Peripheral blood mononuclear cell (primary cell): Measurements from ENCODE around the genes NDUFB10, BRICD5, RNPS1 and TEDC2.

- PRO-cap, 8 experiments, result peak in 8 of 8 experiments; most common plus-strand start chr16:1959576 (in 7); most common minus-strand start chr16:1959409 (in 4)
Observed at GRCh38 chr16:1959067-1960129, at the start of gene NDUFB10. TSS of gene NDUFB10 (plus strand) at chr16:1959538.

DNA sequence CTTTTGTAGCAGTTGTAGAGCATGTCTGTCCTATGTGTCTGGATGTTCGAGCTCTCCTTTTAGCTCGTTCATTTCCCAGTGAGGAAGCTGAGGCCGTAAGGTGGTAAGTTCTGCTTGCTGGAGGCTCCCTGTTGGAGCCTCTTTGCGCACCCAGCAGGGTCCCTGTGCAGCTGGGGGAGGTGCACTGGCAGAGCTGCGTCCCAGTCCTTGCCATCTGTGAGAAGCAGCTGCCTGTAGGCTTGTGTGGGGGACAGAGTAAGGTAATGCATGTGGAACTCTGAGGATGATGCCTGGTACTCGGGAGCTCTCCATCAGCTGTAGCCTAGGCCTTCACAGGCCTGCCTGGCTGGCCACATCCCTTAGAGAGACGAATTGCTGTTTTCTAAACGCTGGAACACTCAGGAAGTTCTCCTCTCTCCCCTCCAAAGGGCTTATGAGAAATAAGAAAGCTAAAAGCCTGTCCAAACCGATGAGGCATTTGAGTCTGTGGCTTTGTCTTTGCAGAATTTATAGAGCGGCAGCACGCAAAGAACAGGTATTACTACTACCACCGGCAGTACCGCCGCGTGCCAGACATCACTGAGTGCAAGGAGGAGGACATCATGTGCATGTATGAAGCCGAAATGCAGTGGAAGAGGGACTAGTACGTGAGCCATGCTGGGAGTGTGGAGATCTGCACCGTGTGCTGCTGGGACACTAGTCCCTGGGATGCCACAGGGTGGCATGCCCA, 1.5 kb downstream of the NDUFB10 start:
- PRO-cap, 8 experiments, result peak in 4 of 8 experiments; most common plus-strand start position 33 of the sequence (in 1); most common minus-strand start position 320 of the sequence (in 2)

DNA sequence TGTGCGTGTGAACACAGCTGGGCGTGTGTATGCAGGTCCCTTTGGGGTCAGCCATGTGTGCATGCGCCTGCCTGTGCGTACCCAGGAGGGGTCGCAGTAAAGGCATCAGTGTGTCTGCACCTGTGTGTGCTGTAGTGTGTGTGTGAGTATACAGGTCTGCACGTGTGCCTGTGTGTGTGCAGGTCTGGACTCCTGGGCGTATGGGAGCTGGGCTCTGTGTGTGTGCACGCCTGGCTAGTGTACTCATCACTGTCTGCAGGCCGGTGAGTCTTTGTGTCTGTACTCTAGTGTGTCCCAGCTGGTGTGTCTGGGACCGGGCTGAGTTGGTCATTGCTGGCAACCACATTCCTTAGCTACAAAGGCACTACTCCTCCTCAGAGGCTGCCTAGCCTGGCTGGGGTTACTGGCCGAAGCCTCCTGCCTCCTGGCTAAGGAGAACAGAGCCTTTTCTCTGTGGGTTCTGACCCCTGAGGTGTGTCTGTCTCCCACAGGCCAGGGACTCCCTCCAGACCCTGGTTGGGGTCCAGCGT, 933 bp downstream of the NHERF2 start:
- PRO-cap, 8 experiments, result no peak in any of the 8 experiments

DNA sequence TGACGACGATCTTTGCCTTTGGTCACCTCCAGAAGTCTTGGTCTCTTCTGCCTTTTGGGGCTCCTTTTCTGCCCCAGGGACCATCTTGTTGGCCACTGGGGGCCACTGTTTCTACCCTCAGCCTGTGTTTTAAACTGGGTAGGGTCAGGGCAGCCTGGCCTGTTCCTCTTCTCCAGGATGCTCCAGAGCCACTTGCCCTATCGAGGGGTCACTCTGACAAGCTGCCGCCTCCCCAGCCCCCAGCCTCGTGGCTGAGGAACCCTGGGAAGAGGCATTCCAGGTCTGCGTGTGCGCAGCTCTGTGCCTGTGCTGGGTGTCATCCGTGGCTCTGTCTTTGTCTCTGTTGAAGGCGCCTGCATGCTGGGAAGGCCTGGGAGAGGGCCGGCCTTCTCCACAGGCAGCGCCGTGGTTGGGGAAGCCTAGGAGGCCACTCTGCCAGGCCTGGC, 3.2 kb downstream of the NHERF2 start:
- PRO-cap, 8 experiments, result no peak in any of the 8 experiments

DNA sequence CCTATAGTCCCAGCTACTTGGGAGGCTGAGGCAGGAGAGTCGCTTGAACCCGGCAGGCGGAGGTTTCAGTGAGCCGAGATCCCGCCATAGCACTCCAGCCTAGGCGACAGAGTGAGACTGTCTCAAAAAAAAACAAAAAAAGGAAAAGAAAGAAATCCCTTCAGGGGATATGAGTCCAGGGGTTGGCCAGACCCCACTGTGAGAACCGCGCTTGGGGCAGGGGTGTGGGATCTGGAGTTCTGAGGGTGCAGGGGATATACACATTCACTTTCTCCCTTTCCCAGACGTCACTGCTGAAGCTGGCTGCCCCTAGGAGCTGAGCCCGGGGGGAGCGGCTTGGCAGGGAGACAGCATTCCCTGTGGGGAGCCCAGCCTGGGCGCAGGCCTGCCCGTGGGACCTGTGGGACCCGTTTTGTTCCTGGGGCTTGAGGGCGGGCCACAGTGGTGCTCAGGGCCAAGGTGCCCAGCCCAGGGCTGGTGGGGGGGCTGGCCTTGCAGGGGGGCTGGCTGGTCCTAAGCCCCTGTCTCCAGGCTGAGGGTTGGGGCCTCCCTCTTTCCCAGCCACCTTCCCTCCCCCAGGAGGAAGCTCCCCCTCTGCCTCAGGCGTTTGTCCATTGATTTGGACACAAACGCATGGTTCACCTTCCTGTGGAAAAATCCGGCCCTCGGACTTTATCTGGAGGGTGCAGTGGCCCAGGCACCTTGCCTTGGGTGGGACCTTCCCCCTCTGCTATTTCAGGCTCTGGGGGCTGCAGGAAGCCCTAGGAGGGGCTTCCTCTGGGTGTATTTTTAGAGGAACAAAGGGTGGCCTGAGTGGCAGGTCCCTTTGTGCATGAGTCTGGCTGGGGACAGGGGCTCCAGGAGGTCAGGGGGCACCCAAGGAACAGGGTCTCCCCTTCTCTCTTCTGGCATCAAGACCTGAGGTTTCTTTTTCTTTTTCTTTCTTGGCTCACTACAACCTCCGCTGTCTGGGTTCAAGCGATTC, 4.4 kb downstream of the NHERF2 start:
- PRO-cap, 8 experiments, result no peak in any of the 8 experiments

DNA sequence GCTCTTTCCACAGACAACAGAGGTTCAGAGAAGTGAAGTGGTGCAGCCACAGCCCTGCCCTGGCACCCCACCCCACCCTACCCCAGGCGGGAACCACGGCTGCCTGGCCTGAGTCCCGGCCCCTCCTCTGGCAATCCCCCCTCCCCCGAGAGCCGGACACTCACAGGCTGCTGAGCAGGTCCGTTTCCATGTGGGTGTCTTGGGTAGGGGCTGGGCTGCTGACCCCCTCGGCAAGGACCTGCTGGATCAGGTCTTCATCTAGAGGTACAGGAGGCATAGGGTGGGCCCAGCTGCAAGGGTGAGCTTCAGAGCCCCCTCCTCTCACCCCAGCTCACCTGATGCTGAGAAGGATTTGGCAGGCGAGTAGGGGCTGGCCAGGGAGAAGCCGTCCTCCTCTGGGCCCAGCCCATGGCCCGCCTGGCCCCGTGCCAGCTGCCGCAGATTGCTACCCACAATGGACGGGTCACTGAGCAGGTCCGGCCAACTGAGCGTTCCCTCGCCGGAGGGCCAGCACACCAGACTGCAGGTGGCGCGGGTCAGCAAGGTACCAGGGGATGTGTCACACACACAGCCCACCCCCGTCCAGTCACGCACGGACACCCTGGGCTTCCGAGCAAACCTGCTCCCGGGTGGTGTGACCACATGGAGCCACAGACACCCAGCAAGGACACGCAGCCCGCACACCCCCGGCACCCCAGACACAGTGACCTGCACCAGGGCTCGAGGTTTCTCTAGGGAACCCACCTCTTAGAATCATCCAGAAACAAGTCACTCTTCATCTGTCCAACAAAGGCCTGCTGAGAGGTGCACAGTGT, 38.5 kb downstream of the PKD1 start:
- PRO-cap, 8 experiments, result no peak in any of the 8 experiments

- PRO-cap, 8 experiments, result no peak in any of the 8 experiments
Observed at GRCh38 chr16:2169695-2170941, 14.5 kb downstream of the TRAF7 start.

GRCh38 chr16:2207305-2207822, 2.1 kb downstream of the MLST8 start:
- PRO-cap, 8 experiments, result no peak in any of the 8 experiments

GRCh38 chr16:2210403-2211287, at the start of gene BRICD5:
TSS of gene BRICD5 (minus strand) at chr16:2210863.
- PRO-cap, 8 experiments, result no peak in any of the 8 experiments

- PRO-cap, 8 experiments, result no peak in any of the 8 experiments
Observed at GRCh38 chr16:2235813-2236317, 379 bp upstream of the DNASE1L2 start.

DNA sequence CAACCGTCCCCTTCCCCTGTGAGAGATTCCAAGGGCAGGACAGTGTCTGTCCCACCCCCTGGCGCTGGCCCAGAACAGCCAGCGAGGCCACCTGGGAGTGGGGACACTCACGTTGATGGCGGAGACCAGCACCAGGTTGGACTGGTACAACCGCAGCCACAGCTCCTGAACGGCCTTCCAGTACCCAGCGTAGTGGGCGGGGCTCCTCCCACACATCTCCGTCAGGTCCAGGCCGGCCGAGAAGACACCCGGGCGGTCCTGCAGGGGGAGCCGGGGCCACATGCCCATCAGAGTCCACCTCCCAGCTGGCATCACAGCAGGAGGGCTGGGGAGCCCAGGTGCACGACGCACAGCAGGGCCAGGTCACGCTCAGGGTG, 7.1 kb downstream of the ECI1 start:
- PRO-cap, 8 experiments, result no peak in any of the 8 experiments

- PRO-cap, 8 experiments, result peak in 8 of 8 experiments; most common plus-strand start chr16:2267916 (in 4); most common minus-strand start chr16:2268114 (in 8)
Observed at GRCh38 chr16:2267463-2268273, at the start of gene RNPS1. TSS of gene RNPS1 (minus strand) at chr16:2268126.

DNA sequence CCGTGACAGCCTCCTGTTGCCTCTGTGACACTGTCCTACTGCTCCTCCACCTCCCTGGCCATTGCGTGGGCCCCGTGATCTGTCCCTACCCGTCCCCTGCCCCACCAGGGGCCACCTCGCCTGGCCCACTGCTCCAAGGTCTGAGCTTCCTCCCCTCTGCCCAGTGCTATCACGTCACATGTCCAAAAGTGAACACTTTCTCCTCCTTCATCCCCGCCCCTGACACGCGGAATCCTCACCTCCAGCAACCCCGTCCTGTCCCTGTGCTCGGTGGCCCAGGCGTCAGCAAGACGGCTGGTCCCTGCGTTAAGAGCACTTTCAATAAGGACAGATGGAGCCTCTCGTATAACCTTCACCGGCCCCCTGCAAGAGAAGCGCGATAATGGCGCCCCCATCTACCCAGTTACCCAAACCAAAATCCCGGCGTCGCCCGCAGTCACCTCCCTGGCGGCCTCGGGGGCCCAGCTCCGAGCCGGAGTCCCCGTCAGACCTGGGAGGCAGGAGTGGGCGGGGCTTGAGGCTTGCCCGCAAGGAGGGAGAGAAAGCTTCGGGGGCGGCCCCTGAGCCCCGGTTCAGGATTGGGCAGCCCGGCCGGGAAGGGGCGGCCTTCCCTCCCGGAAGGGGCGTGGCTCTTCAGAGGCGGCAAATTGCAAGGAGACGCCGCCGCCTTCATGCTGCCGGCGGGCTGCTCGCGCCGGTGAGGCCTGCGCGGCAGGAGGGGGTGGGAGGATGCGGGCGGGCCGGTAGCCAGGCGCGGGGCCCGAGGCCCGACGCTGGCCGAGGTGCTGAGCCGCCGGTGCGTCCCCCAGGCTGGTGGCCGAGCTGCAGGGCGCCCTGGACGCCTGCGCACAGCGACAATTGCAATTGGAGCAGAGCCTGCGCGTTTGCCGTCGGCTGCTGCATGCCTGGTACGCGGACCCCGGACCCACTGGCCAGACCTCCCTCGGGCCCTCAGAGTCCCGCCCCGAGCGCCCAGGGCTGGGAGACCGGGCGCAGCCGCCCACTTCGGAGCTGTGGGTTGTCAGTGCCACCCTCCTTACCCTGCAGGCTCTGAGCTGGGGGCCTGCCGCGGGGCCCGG, at the start of gene TEDC2:
Gene TEDC2, plus strand, starts transcription at position 636 of the 1,079 bp plus-strand sequence.
- PRO-cap, 8 experiments, result peak in 5 of 8 experiments; most common plus-strand start position 672 of the sequence (in 4); most common minus-strand start position 466 of the sequence (in 3)

DNA sequence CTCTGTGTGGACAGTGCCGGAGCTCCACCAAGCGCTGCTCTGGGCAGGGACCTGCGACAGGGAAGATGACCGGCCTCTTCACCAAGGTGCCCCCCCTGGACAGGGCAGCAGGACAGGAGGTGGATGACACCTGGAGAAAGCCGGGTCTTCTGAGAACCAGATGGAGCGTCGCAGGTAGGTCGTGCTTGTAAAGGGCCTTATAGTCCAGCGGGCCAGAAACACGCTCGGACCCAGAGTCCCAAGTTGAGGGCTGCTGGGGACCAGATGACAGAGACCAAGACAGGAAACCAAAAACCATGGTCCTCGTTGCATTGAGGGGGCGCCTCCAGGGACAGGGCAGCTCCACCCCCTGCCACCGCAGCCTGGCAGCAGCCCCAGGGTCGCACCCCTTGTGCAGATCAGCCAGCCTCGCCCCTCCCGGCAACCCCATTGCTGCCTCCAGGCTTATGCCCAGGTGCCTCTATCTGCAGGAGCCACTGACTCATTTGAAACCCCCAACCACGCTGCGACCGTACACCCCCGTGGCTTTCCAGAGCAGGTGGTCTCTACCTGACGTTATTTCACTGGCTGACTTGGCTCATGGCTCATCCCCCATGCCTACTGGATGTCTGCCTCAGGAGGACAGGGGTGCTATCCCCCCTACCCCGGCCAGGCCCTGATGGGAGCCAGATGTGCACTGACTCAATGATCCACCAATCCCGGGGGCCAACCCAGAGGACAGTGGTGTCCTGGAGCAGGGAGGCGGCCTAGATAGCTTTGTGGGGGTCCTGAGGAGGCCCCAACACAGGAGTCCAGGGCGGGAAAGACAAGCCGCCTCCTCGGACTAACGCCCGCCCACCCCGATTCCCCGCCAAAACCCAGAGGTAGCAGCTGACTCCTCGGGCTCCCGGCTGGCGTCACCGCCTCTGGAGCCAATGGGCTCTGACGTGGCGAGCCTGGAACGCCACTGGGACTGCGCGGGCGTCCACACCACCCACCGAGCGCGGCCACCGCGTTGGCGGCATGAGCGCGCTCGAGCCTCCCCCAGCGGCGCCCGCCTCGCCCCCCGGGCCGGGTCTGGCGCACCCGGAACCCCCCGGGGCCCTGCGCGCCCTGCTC, 3.9 kb upstream of the NTN3 start:
- PRO-cap, 8 experiments, result no peak in any of the 8 experiments

DNA sequence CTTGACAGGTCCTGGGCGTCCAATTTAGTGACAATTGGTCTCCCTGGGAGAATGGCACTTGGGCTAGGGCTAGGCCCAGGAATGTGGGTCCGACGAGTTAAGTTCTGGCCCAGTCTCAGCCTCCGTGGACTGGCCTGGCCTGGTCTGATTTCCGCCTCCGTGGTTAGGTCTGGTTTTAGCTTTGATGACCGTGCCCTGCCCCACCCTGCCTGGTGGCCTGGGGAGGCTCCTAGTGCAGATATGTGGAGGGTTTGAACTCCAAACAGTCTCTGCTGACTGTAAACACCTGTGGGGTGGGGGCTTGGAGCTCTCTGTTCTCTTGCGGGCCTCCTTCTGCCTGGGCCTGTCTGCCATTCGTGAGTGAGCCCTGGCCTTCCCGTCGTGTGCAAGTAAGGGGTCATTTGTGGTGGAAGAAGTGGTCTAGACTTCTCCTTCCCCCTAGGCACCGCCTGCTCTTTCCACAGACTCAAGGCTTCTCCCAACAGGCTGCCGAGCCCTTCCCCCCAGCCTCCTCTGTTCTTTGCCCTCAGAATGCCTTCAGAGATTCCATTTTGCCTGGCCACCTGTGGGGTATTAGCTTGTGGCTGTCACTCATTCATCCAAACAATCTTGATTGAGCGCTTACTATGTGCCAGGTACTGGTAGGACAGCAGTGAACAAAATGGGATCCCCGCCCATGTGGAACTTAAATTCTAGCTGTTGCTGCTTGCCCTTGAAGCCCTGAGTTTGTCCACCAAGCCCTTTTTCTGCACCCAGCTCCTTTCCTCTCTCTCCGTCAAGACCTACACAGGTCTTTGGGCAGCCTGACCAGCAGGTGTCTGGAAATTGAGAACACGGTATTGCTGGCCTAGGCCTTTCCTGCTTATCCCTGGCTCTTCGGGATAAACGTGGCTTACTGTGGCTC, 1.6 kb downstream of the ATP6V0C start:
- PRO-cap, 8 experiments, result peak in 8 of 8 experiments; most common plus-strand start position 397 of the sequence (in 2); most common minus-strand start position 391 of the sequence (in 6)

- PRO-cap, 8 experiments, result no peak in any of the 8 experiments
Observed at GRCh38 chr16:2540285-2541092, 2.7 kb downstream of the PDPK1 start.

- PRO-cap, 8 experiments, result no peak in any of the 8 experiments
Observed at GRCh38 chr16:2663960-2664977, 18.1 kb upstream of the KCTD5 start.

DNA sequence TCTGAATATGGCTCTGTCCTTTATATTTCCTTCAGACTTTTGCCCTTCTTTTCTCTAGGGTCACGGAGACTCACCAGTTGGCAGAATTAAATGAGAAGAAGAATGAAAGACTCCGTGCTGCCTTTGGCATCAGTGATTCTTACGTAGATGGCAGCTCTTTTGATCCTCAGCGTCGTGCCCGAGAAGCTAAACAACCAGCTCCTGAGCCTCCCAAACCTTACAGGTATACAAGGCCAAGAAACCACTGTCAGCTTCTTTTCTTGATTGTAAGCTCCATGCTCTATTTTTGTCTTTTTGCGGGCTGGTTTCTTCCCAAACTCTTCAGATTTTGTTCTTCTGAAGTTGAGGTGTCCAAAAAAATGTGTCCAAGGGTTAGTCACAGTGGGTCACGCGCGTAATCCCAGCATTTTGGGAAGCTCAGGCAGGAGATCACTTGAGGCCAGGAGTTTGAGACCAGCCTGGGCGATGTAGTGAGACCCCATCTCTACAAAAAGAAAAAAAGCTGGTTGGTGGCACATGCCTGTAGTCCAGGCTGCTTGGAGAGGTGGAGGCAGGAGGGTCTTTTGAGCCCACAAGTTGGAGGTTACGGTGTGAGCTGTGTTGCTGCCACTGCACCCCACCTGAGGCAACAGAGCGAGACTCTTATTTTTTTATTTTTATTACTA, 5.4 kb downstream of the SRRM2 start:
- PRO-cap, 8 experiments, result peak in 3 of 8 experiments; most common plus-strand start position 371 of the sequence (in 2)

- PRO-cap, 8 experiments, result peak in 3 of 8 experiments; most common plus-strand start chr16:2765255 (in 1)
Observed at GRCh38 chr16:2765055-2766024, 11.7 kb downstream of the ELOB start.

GRCh38 chr16:2936735-2937486, 25.2 kb downstream of the FLYWCH1 start:
- PRO-cap, 8 experiments, result peak in 1 of 8 experiments; most common plus-strand start chr16:2937021 (in 1)